Cardiac ventricle fibroblast (primary cell): ENCODE measurements around the gene OSR1.

- RAMPAGE, long total RNA: no peak
Measured at GRCh38 chr2:12719227-12719552, 2.5 kb downstream of the TRIB2 start.

DNA sequence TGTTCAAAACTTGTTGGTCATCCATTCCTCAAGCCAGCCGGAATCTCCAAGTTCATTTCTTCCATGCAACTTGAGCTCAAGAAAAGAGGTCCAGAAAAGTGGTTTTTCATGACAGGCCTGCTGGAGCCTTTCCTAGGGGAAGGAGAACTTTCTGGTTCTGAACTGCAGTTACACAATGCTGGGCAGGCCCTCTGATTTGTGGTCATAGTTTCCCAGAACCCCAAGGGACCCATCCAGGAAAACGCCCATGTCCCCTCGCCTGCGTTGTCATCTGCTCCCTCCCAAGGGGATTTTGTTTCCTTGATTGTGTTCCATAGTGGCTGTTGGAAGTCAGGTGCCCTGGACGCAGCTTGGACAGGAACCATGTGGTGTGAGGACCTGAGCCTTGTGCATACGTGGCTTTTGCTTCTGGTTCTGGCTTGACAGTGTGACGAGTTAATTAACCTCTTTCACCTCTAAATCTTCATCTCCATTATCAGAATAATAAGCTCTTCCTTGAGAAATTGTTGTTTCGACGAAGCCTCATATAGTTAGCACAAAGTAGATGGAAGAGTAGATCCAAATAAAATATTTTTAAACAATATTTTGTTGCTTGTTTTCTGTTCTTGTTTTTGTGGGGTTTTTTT is 108.4 kb downstream of the TRIB2 start:
- RAMPAGE, long total RNA: no peak

DNA sequence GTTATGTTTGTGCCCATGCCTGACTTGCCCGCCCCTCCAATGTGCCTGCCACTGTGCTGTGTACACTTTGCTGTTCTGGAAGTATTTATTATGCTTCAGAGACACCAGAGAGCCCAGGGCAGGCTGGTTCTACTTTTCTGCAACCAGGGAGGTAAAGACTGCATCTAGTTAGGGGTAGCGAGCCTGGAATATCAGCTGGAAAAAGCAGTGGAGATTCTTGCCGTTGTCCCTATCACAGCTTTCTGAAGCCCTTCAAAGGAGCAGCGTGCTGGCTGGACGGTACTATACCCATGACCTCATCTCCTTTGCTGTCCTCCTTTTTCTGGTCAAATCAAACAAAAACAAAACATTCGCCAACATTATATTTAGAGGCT is 158.1 kb downstream of the DDX1 start:
- RAMPAGE, long total RNA: no peak

DNA sequence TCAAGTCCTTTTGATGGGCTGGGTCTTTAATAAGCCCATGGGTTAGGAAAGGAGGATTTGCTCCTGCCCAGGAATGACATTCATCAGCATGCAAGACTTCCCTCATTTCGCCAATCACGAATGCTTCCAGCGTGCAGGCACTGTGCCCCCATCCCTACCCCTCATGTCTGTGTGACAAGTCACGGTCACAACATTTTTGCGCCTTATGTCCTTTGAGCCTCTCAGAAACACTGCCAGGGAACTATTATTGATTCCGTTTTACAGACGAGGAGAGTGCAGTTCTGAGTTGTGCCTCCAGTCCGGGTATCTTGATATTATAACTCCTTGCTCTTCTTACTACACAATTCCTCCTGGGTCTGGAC is 101.9 kb upstream of the MYCN start:
- RAMPAGE, long total RNA: no peak

GRCh38 chr2:16617806-16618421 is 47.7 kb downstream of the CYRIA start:
- RAMPAGE, long total RNA: no peak

DNA sequence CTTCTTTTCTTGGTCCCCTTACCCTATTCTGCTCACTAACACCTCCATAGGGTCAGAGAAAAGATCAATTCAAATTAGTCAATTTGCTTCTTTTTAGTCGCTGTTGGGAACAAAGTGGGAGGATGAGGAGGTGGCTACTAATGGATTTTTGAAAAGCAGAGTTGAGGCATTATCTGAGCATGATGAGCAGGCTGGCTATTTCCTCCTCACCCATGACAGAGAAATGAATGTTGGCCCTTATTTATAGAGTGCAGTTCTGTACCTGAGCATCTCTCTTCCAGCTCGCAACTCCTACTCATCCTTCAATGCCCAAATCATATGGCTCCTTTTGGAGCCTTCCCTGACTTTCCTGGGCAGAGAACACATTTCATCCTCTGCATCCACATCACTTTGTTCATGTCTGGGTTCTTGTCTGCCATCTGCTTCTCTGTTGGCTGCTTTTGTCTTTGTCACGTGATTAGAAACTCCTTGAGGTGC is 46.0 kb downstream of the CYRIA start:
- RAMPAGE, long total RNA: no peak

- RAMPAGE, long total RNA: no peak
Measured at GRCh38 chr2:16621345-16622174, 44.1 kb downstream of the CYRIA start.

DNA sequence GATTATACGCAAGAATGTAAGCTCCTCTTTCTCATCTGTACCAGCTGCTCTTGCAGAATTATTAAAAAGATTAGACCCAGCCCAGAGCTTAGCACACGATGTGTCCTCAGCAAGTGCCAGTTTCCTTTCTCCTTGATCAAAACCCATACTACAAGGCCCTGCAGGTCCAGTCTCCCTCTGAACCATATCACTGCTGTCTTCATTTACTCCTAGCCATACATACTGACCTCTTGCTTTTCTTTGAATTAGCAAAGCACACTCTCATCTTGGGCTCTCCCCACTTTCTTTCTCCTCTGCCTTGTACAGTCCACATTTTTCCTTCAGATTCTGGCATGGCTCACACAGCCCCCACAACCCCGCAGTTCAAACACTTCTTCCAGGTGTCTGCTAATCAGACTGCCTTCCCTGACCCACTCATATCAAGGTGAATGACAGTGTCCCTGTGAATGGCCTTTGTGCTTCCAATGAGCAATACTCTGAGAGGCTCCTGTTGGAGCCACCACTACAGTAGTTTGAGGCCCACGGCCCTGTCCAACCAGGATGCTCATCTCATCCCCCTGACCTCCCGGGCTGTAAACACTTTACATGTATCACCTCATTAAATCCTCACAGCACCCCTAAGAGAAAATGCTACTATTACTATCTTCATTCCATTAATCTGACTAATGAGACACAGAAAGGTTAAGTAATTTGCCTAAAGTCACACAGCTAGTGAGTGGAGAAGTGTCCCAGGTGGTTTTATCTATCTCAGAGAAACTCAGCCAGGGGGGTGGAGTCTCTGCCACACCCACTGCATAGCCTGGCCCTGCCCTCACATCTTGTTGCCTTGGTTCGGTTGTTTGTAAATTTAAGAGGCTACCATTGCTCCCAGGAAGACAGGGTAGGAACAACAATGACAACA is 18.0 kb downstream of the CYRIA start:
- RAMPAGE, long total RNA: no peak

GRCh38 chr2:16653584-16654376 is 11.9 kb downstream of the CYRIA start:
- RAMPAGE, long total RNA: no peak

DNA sequence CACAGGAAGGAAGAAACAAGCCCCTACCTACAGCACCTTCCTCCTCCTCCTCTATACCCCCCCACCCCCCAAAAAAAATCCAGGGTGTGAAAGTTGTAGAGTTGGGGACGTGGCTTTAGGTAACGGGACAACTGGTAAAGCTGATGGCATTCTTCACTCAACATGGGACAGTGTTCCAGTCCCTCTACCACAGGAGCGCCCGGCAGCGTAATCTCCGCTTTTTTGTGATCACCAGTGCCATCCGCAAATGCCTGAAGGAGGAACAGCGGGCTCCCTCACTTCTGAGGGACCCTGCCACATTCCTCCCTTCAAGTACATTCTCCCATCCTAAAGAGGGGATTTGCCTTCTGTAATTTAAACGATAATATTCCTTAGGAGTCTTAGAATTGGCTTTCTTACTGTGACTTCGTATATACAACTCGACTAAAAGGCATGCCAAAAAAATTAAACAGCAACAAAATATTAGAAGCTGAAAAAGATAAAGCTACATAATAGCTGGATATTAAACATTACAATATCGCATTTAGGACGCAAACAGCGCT is 2.5 kb upstream of the VSNL1 start:
- RAMPAGE, long total RNA: no peak

DNA sequence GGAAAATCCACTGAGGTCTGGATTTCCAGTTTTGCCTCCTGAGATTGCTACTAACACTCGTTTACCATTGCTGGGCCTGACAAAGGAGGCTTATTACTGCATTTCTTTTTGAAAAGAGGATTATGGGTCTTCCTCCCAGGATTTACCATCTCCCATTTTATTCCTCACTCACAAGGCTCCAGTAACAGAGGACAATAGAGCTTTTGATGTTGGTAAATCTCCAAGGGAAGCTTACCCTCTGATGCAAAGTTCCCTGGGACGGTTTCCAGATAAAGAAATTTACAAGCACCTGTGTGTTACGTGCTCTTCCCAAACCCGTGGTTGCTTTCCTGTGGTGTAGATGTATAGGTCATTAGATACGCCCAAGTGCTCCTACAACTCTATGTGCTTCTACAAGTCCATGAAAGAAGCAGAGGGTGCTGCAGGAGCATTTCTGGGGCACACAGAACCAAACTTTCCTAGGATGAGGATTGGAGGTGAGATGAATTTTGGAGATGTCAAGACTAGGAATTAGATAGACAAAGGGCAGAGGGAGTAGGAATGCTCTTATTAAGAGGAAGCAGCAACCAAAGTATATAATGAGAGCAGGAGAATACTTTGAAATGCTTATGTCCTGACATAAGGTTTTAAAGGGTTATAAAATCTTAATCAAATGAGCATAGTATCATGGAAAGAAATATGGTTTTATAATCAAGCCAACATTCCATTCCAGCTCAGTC is 17.2 kb downstream of the VSNL1 start:
- RAMPAGE, long total RNA: no peak

DNA sequence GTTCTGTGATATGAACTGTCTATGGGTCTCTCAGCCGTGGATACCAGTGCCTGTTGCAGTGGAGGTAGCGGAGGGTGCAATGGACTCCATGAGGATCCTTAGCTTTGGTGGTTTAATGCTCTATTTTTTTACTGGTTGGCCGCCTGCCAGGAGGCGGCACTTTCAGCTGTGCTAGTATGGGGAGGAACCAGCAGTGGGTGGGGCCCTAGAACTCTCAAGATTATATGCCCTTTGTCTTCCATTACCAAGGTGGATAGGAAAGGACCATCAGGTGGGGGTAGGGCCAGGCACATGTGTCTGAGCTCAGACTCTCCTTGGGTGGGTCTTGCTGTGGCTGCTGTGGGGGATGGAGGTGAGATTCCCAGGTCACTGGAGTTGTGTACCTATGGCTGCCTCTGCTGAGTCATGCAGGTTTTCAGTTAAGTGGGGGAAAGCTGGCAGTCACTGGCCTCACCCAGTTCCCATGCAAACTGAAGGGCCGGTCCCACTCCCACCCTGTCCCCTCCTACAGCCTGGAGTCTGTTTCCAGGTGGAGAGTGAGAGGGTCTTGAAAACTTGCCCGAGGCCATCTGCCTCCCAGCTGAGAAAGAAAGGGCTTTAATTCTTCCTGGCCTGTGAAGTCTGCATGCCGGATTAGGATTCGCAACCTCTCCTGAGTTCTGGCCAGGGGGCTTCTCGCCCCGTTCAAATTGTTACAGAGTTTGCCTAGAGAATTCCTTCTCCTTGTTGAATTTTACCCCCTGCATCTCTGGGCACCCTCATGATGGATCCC is 14.5 kb downstream of the KCNS3 start:
- RAMPAGE, long total RNA: no peak

DNA sequence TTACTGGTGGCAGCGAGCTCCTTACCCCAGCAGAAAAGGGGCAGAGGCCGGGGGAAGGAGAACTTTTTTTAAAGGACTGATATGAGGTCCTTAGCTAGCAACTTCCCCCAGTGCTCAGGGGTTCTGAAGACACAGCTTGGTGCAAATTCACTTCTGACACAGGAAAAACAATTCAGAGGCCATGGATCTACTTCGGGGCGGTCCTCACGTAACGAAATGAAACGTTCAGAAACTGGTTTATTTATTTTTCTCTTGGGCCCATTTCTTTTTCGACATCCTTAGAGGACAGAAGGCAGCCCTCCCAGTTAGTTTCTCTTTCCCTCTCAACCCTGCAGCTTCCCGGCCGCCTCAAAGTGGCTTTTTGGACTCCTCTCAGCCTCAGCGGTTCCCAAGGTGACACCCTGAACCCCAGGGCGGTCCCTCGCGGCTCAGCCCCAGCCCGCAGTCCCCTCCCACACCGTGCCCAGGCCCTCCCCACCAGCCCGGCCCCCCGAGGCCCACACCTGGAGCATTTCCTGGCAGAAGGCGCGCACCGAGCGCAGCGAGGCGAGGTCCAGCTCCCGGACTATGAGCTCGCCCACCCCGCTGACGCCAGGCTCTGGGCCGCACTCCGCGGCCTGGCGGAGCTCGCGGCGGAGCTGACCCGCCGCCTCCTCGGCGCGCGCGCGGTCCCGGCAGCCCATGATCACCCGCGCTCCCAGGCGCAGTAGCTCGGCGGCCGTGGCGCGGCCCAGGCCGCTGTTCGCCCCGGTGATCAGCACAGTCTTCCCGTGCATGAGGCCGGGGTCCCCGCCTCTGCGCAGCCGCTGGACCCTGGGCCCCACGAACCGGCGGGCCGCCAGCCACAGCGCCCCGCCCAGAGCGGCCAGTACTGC is 539 bp downstream of the RDH14 start:
- RAMPAGE, long total RNA: no peak

DNA sequence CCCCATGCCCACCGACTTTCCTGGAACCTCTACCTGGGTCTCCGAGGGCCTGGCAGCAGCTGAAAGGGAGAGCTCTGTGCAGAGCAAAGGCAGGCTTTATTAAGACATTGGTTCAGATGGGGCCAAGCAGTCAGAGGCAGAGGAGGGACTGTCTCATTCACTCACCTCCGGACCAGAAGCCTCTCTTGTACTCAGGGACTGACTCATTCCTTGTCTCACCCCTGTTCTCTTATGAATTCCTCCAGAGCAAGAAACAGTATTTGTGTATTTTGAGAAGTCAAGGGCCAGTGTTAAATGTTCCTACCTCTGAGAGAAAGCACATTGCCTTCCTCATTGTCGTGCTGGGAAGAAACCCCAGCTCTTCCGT is 201.9 kb upstream of the NT5C1B start:
- RAMPAGE, long total RNA: no peak

GRCh38 chr2:19358283-19359252 is at the start of gene OSR1:
Gene OSR1 (minus strand): TSS chr2:19358623.
- RAMPAGE, long total RNA: no peak

- RAMPAGE, long total RNA: no peak
Measured at GRCh38 chr2:19361384-19362050, 3.1 kb upstream of the OSR1 start.

- RAMPAGE, long total RNA: no peak
Measured at GRCh38 chr2:19538320-19539027, 180.1 kb upstream of the OSR1 start.

DNA sequence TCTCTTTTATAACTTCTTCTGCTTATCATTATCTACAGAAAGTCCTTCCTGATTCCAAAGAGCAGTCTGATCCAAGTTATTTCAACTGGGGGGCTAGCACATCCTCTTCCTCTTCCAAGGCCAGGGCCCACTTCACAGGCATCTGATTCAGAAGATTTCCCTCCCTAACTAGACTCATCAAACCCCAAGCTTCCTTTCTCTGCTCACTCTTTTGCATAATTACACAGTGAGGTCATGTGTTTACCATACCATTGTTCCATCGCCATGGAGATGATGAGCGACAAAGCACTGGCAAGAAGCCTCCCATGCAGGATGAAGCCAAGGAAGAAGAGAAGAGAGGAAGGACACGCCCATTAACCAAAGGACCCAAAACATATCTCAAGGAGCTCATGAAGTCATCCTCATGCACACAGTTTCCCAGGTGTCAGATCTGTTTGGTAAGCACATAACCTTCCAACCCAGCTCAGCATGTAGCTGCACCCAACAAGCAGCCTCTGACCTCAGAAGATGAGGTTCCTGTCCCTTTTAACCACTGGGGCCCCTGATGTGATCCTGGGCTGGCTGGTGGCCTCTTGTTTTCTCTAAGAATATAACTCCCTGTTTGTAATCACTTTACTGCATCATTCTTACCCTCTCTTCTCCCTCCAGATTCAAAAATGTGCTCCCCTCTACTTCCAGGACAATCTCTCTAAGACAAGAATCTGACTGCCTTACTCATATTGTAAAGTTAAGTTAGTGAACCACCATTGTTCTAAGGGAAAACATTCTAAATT is 190.2 kb downstream of the TTC32 start:
- RAMPAGE, long total RNA: no peak

DNA sequence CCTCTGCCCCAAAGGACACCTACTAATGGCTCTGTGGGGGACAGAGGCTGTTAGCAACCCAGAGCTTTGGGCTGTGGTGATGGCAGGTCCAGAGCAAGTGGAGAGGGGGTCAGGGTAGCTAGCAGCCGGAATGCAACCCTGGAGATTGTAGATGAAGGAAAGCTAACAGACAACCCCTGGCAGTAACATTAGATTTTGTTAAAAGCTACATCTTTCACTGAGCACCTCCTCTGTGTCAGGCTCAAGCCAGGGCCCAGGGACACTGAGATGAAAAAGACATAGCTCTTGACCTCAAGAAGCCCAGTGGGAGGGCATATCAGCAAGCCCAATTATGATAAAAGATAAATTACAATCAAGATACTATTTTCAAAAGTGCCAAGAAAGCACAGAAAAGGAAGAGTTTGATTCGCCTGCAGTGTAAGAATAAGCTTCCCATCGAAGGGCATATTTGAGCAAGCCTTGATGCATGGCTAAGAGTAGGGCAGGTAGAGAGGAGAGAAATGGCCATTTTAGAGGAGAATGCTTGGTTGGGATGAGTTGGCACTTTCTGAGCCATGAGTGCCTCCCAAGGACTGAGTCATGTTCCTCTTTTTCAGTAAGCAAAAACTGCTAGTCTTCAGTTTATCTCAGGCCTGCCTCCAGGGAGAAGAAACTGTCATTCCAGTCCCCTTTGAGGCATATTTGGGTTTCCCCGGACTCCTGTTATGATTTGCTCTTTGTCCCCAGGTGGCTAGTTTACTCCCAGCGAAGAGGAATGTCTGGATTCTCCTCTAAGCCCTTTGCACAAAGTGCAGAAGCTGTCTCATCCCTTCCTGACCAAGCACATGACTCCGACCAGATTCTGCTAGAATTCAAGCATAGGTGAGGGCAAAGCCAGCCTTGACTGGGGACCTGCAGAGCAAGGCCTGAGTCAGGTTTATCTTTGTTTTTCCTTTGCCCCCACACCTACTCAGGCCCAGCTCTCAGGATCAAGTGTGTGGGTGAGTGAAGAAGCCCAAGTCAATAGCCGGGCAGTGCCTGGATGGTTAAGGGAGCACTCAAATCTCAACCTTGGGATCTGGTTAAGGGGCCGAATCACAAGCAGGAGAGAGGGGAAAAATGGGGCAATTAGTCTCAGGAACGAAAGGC is 115.4 kb downstream of the TTC32 start:
- RAMPAGE, long total RNA: no peak

DNA sequence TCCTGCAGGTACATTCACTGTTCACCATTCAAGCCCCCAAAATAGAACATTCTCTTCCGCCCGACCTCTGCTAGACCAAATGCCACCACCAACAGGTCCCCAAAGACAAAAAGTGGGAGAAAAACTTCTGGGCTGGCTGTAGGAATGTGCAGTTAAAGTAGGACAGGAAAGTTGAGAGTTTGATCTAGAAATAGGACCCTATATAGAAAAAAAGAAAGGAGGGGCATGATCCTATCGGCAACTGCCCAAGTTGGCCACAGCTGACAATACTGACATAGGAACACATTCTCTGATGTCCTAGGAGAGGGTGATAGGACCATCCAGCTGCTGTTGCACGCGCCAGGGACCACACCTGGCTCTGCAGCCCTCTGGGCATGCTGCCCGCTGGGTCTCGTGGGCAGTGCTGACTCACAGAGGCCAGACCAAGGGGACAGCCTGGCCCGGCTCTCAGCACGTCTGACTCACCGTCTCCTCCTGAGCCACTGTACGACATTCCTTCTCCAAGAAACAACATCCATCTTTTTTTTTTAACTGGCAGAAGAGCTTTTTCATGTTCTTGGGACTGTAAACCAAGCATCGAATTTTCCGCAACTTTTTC is 100.5 kb downstream of the TTC32 start:
- RAMPAGE, long total RNA: no peak